K562 (cell line): ENCODE results near the gene CBLB.

GRCh38 chr3:100991970-100993064 lies 904 bp downstream of the ABI3BP start:
- RAMPAGE, long total RNA = no peak
- RRBS = no CpG with 5 or more reads among the region's 5 CpGs
PRO-cap:
- standard = no peak
- CoPRO, capped RNA only, 2 experiments = no peak in any of the 2 experiments
- CoPRO, capped and uncapped RNA, 2 experiments = no peak in any of the 2 experiments
- CoPRO, uncapped RNA only, 2 experiments = no peak in any of the 2 experiments
CAGE:
- cytosol, long polyA plus RNA = no peak
- long polyA plus RNA = no peak
- nucleolus, long total RNA = no peak
- nucleus, long polyA plus RNA = no peak

DNA sequence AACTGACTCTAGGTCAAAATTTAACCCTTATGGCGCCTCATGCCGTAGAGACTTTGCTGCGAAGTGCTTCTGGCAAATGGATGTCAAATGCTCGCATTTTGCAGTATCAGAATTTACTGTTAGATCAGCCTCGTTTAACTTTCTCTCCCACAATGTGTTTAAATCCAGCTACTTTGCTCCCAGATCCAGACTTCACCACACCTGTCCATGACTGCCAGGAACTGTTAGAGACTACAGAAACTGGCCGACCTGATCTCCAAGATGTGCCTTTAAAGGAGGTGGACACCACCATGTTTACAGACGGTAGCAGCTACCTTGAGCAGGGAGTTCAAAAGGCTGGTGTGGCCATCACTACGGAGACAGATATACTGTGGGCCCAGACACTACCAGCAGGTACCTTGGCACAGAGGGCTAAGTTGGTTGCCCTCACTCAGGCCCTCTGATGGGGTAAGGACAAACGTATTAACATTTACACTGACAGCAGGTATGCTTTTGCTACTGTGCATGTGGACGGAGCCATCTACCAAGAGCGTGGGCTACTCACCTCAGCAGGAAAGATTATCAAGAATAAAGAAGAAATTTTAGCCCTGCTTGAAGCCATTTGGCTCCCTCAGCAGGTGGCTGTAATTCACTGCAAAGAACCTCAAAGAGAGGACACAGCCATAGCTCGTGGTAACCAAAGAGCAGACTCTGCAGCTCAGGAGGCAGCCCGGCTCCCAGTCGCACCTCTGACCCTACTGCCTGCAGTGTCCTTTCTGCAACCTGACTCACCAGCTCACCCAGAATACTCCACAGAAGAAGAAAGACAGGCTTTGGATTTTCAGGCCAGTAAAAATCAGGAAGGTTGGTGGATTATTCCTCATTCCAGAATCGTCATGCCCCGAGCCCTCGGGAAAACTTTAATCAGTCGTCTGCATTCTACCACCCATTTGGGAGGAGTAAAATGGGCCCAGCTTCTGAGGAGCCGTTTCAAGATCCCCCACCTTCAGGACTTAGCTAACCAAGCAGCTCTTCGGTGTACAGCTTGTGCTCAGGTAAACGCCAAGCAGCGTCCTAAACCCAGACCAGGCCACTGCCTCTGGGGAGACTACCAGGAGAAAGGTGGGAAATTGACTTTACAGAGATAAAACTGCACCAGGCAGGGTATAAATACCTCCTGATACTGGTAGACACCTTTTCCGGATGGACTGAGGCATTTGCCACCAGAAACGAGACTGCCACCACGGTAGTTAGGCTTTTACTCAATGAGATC lies 38.8 kb downstream of the ZBTB11 start:
- RAMPAGE, long total RNA = no peak
- RRBS = no CpG with 5 or more reads among the region's 25 CpGs
PRO-cap:
- standard = bidirectional peak, plus-strand start at position 297 of the sequence, minus-strand start outside the sequence; bidirectional peak, plus-strand start at position 646 of the sequence, minus-strand start at position 757 of the sequence; bidirectional peak, plus-strand start at position 1,175 of the sequence, minus-strand start at position 940 of the sequence; bidirectional peak, plus-strand start outside the sequence, minus-strand start at position 1,216 of the sequence
- CoPRO, capped RNA only, 2 experiments = peak in 2 of 2 experiments; most common plus-strand start position 679 of the sequence (in 2); most common minus-strand start position 563 of the sequence (in 1)
- CoPRO, capped and uncapped RNA, 2 experiments = peak in 1 of 2 experiments; most common plus-strand start position 862 of the sequence (in 1); most common minus-strand start position 743 of the sequence (in 1)
- CoPRO, uncapped RNA only, 2 experiments = peak in 1 of 2 experiments; most common plus-strand start position 465 of the sequence (in 1); most common minus-strand start position 271 of the sequence (in 1)
CAGE:
- cytosol, long polyA plus RNA = no peak
- long polyA plus RNA = no peak
- nucleolus, long total RNA = no peak
- nucleus, long polyA plus RNA = start-site peak on the plus strand centred at position 317 of the sequence, 91 bp wide, 93 and 236 reads in 2 replicates; start-site peak on the plus strand centred at position 696 of the sequence, 200 bp wide, 513 and 487 reads in 2 replicates; start-site peak on the plus strand centred at position 976 of the sequence, 90 bp wide, 188 and 348 reads in 2 replicates

- RAMPAGE, long total RNA = no peak
- RRBS = no CpG with 5 or more reads among the region's 25 CpGs
PRO-cap:
- standard = no peak
- CoPRO, capped RNA only, 2 experiments = no peak in any of the 2 experiments
- CoPRO, capped and uncapped RNA, 2 experiments = no peak in any of the 2 experiments
- CoPRO, uncapped RNA only, 2 experiments = no peak in any of the 2 experiments
CAGE:
- cytosol, long polyA plus RNA = no peak
- long polyA plus RNA = no peak
- nucleolus, long total RNA = no peak
- nucleus, long polyA plus RNA = no peak
Measured at GRCh38 chr3:101687078-101687736, 689 bp upstream of the RPL24 start.

- RAMPAGE, long total RNA = no peak
- RRBS = no CpG with 5 or more reads among the region's 7 CpGs
PRO-cap:
- standard = no peak
- CoPRO, capped RNA only, 2 experiments = no peak in any of the 2 experiments
- CoPRO, capped and uncapped RNA, 2 experiments = no peak in any of the 2 experiments
- CoPRO, uncapped RNA only, 2 experiments = no peak in any of the 2 experiments
CAGE:
- cytosol, long polyA plus RNA = no peak
- long polyA plus RNA = no peak
- nucleolus, long total RNA = no peak
- nucleus, long polyA plus RNA = no peak
Measured at GRCh38 chr3:101720593-101721190, 3.7 kb upstream of the CEP97 start.

DNA sequence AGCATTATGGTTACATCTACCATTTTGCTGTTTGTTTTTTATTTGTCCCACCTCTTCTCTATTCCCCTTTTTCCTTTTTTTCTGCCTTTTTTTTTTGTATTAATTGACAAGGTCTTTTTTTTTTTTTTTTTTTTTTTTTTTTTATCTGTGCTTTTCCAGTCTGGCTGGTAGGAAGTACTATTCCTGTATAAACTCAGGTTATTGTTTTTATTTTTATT lies 14.4 kb downstream of the NXPE3 start:
- RAMPAGE, long total RNA = no peak
PRO-cap:
- standard = no peak
- CoPRO, capped RNA only, 2 experiments = no peak in any of the 2 experiments
- CoPRO, capped and uncapped RNA, 2 experiments = no peak in any of the 2 experiments
- CoPRO, uncapped RNA only, 2 experiments = no peak in any of the 2 experiments
CAGE:
- cytosol, long polyA plus RNA = no peak
- long polyA plus RNA = no peak
- nucleolus, long total RNA = no peak
- nucleus, long polyA plus RNA = no peak

DNA sequence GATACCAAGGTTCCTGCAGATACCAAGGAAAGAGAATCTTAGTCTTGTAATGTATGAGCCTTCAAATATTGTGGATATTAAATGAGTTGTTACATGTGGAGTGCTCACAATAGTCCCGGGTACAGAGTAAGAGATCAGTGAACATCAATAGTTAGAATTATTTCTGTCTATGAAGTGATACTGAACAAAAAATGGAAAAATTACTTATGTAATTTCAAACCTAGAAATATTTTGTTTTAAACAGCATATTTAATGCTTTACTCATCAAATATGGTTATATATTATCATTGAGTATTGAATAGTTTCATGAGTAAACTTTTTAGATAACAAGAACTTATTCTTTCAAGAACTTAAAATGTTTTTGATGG lies 8.4 kb downstream of the NFKBIZ start:
- RAMPAGE, long total RNA = no peak
- RRBS = no CpG with 5 or more reads among the region's 1 CpG
PRO-cap:
- standard = no peak
- CoPRO, capped RNA only, 2 experiments = no peak in any of the 2 experiments
- CoPRO, capped and uncapped RNA, 2 experiments = no peak in any of the 2 experiments
- CoPRO, uncapped RNA only, 2 experiments = no peak in any of the 2 experiments
CAGE:
- cytosol, long polyA plus RNA = no peak
- long polyA plus RNA = no peak
- nucleolus, long total RNA = no peak
- nucleus, long polyA plus RNA = no peak

DNA sequence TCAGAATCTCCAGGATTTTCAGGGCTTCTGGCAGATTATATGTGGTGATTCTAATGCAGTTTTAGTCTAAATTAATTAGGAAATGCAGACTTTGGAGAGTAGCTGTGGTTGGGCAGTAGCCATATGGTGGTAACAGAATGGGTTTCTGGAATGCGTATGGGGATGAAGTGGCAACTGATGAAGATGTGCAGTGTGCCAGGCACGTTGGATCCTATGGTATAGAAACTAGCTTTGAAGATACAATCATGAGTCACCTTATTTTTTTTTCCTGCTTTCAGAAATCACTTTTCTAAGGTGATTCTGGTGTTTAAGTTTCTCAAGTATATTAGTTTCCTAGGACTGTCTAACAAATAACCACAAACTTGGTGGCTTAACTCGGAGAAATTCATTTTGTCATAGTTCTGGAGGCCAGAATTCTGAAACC lies 14.6 kb downstream of the NFKBIZ start:
- RAMPAGE, long total RNA = no peak
- RRBS = no CpG with 5 or more reads among the region's 3 CpGs
PRO-cap:
- standard = no peak
- CoPRO, capped RNA only, 2 experiments = no peak in any of the 2 experiments
- CoPRO, capped and uncapped RNA, 2 experiments = no peak in any of the 2 experiments
- CoPRO, uncapped RNA only, 2 experiments = no peak in any of the 2 experiments
CAGE:
- cytosol, long polyA plus RNA = no peak
- long polyA plus RNA = no peak
- nucleolus, long total RNA = no peak
- nucleus, long polyA plus RNA = no peak

- RAMPAGE, long total RNA = no peak
PRO-cap:
- standard = no peak
- CoPRO, capped RNA only, 2 experiments = no peak in any of the 2 experiments
- CoPRO, capped and uncapped RNA, 2 experiments = no peak in any of the 2 experiments
- CoPRO, uncapped RNA only, 2 experiments = no peak in any of the 2 experiments
CAGE:
- cytosol, long polyA plus RNA = no peak
- long polyA plus RNA = no peak
- nucleolus, long total RNA = no peak
- nucleus, long polyA plus RNA = no peak
Measured at GRCh38 chr3:102057915-102058241, 208.6 kb downstream of the NFKBIZ start.

GRCh38 chr3:102124242-102124685 lies 274.9 kb downstream of the NFKBIZ start:
- RAMPAGE, long total RNA = no peak
- RRBS = no CpG with 5 or more reads among the region's 2 CpGs
PRO-cap:
- standard = no peak
- CoPRO, capped RNA only, 2 experiments = no peak in any of the 2 experiments
- CoPRO, capped and uncapped RNA, 2 experiments = no peak in any of the 2 experiments
- CoPRO, uncapped RNA only, 2 experiments = no peak in any of the 2 experiments
CAGE:
- cytosol, long polyA plus RNA = no peak
- long polyA plus RNA = no peak
- nucleolus, long total RNA = no peak
- nucleus, long polyA plus RNA = no peak

GRCh38 chr3:102141476-102142373 lies 292.4 kb downstream of the NFKBIZ start:
- RAMPAGE, long total RNA = no peak
- RRBS = no CpG with 5 or more reads among the region's 4 CpGs
PRO-cap:
- standard = no peak
- CoPRO, capped RNA only, 2 experiments = no peak in any of the 2 experiments
- CoPRO, capped and uncapped RNA, 2 experiments = no peak in any of the 2 experiments
- CoPRO, uncapped RNA only, 2 experiments = no peak in any of the 2 experiments
CAGE:
- cytosol, long polyA plus RNA = no peak
- long polyA plus RNA = no peak
- nucleolus, long total RNA = no peak
- nucleus, long polyA plus RNA = no peak

DNA sequence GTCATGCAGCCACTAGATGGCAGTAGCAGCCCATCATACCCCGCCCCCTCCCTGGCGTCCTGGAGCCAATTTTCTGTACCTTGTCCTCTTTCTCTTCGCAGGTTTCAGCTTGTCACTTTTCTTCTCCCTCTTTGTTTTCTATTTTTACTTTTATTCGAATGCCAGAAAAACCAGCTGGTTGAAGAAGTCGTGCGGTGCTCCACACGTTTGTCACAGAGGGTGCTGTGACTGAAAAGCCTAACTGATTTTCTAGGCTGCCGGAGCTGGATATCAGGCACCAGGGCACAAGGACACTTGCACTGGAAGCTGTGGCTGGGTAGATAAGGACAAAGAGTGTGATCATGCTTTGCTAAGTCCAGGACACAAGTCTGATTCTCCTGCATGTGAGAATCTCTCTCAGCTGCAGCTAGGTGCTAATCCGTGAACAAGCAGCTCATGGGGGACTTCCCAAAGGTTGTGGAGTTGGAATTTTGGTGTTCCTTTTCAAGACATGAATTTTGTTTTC lies 238.9 kb downstream of the ZPLD1 start:
- RAMPAGE, long total RNA = no peak
- RRBS = no CpG with 5 or more reads among the region's 9 CpGs
PRO-cap:
- standard = no peak
- CoPRO, capped RNA only, 2 experiments = no peak in any of the 2 experiments
- CoPRO, capped and uncapped RNA, 2 experiments = no peak in any of the 2 experiments
- CoPRO, uncapped RNA only, 2 experiments = no peak in any of the 2 experiments
CAGE:
- cytosol, long polyA plus RNA = no peak
- long polyA plus RNA = no peak
- nucleolus, long total RNA = no peak
- nucleus, long polyA plus RNA = no peak

GRCh38 chr3:103295411-103295792 lies 860.6 kb downstream of the ZPLD1 start:
- RAMPAGE, long total RNA = no peak
PRO-cap:
- standard = no peak
- CoPRO, capped RNA only, 2 experiments = no peak in any of the 2 experiments
- CoPRO, capped and uncapped RNA, 2 experiments = no peak in any of the 2 experiments
- CoPRO, uncapped RNA only, 2 experiments = no peak in any of the 2 experiments
CAGE:
- cytosol, long polyA plus RNA = no peak
- long polyA plus RNA = no peak
- nucleolus, long total RNA = no peak
- nucleus, long polyA plus RNA = no peak

DNA sequence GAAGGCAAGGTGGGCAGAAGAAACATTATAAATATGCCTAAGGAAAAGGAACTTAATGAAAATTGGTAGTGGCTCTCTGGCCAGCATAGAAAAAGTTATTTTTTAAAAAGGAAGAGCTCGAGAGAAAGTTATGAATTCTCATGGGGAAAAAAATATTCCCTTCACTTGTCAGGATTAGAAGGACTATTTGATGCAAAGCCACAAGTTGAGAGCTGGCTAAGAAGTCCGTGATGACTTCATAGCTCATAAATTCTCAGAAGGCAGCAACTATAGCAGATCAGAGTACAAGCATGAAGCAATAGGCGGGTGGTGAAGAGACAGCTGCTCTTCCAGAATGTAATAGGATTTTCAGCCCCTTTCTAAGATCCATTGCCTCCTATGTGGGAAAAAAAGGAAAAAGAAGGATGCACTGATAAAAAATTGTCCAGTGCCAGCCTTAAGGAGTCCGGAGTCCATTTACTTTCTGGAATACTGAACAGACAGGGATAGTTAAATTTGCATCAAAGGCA lies 929.6 kb upstream of the ALCAM start:
- RAMPAGE, long total RNA = no peak
- RRBS = no CpG with 5 or more reads among the region's 4 CpGs
PRO-cap:
- standard = no peak
- CoPRO, capped RNA only, 2 experiments = no peak in any of the 2 experiments
- CoPRO, capped and uncapped RNA, 2 experiments = no peak in any of the 2 experiments
- CoPRO, uncapped RNA only, 2 experiments = no peak in any of the 2 experiments
CAGE:
- cytosol, long polyA plus RNA = no peak
- long polyA plus RNA = no peak
- nucleolus, long total RNA = no peak
- nucleus, long polyA plus RNA = no peak

GRCh38 chr3:105524200-105524622 lies 157.5 kb downstream of the ALCAM start:
- RAMPAGE, long total RNA = no peak
- RRBS = no CpG with 5 or more reads among the region's 4 CpGs
PRO-cap:
- standard = no peak
- CoPRO, capped RNA only, 2 experiments = no peak in any of the 2 experiments
- CoPRO, capped and uncapped RNA, 2 experiments = no peak in any of the 2 experiments
- CoPRO, uncapped RNA only, 2 experiments = no peak in any of the 2 experiments
CAGE:
- cytosol, long polyA plus RNA = no peak
- long polyA plus RNA = no peak
- nucleolus, long total RNA = no peak
- nucleus, long polyA plus RNA = no peak

- RAMPAGE, long total RNA = no peak
- RRBS = no CpG with 5 or more reads among the region's 3 CpGs
PRO-cap:
- standard = no peak
- CoPRO, capped RNA only, 2 experiments = no peak in any of the 2 experiments
- CoPRO, capped and uncapped RNA, 2 experiments = no peak in any of the 2 experiments
- CoPRO, uncapped RNA only, 2 experiments = no peak in any of the 2 experiments
CAGE:
- cytosol, long polyA plus RNA = no peak
- long polyA plus RNA = no peak
- nucleolus, long total RNA = no peak
- nucleus, long polyA plus RNA = no peak
Measured at GRCh38 chr3:105532287-105532808, 165.6 kb downstream of the ALCAM start.

DNA sequence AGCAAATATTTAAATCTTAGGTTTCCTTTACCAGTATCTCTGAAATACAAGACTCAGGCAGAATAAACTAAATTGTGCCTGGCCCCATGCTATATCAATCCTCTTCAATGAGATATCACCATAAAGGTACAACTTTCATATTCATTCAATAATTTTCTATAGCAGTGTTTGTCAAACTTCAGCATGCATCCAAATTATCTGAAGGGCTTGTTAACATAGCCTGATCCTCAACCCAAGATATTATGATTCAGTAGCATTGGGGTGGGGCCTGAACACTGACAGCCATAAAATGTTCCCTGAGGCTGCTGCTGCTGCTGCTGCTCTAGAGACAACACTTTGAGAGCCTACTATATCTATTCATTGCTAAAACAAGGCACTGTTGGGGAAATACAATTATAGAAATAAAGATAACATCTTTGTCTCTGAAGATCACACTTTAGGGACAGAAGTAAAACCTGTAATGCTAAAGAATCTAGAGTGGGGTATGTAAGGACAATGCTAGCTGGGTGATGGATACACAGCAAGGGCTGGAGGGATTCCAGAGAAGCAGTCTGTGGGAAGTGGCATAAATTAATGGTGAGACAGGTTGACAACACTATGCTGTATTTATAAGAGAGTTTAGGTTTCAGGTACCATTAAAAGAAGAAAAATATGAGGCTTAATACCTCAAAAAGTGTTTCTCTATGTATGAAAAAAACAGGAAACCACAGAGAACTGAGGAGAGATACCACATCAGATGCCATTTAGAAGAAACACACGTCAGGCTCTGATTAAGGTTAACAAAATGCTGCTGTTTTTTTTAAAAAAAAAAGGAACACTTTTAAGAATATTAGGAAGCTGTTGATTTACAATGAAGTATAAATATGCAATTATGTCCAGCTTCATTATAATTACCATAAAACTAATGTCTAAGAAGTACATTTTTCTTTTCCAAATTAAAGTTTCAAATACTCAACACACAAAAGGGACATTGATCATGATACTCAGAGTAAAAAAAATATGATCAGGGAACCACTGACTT lies 115.9 kb downstream of the CBLB start:
- RAMPAGE, long total RNA = no peak
- RRBS = no CpG with 5 or more reads among the region's 1 CpG
PRO-cap:
- standard = no peak
- CoPRO, capped RNA only, 2 experiments = no peak in any of the 2 experiments
- CoPRO, capped and uncapped RNA, 2 experiments = no peak in any of the 2 experiments
- CoPRO, uncapped RNA only, 2 experiments = no peak in any of the 2 experiments
CAGE:
- cytosol, long polyA plus RNA = no peak
- long polyA plus RNA = no peak
- nucleolus, long total RNA = no peak
- nucleus, long polyA plus RNA = no peak

- RAMPAGE, long total RNA = start-site peak on the minus strand at chr3:105868952-105869021, 277 and 20 reads in 2 replicates
- RRBS = 0% methylated on average over 4 of the region's 65 CpGs
PRO-cap:
- standard = bidirectional peak, plus-strand start at chr3:105869184, minus-strand start at chr3:105868984
- CoPRO, capped RNA only, 2 experiments = peak in 2 of 2 experiments; most common plus-strand start chr3:105869184 (in 2); most common minus-strand start chr3:105868984 (in 2)
- CoPRO, capped and uncapped RNA, 2 experiments = peak in 2 of 2 experiments; most common plus-strand start chr3:105869193 (in 1); most common minus-strand start chr3:105868984 (in 2)
- CoPRO, uncapped RNA only, 2 experiments = no peak in any of the 2 experiments
CAGE:
- cytosol, long polyA plus RNA = start-site peak on the minus strand at chr3:105868931-105869032, 141 and 43 reads in 2 replicates
- long polyA plus RNA = no peak
- nucleolus, long total RNA = no peak
- nucleus, long polyA plus RNA = no peak
Measured at GRCh38 chr3:105868673-105869337, at the start of gene CBLB. CBLB (minus strand) TSS chr3:105869012.

- RAMPAGE, long total RNA = no peak
- RRBS = no CpG with 5 or more reads among the region's 7 CpGs
PRO-cap:
- standard = no peak
- CoPRO, capped RNA only, 2 experiments = no peak in any of the 2 experiments
- CoPRO, capped and uncapped RNA, 2 experiments = no peak in any of the 2 experiments
- CoPRO, uncapped RNA only, 2 experiments = no peak in any of the 2 experiments
CAGE:
- cytosol, long polyA plus RNA = no peak
- long polyA plus RNA = no peak
- nucleolus, long total RNA = no peak
- nucleus, long polyA plus RNA = no peak
Measured at GRCh38 chr3:105962466-105962880, 93.7 kb upstream of the CBLB start.